Cardiac fibroblast (primary cell): ENCODE measurements around a stretch of chr11.

DNA sequence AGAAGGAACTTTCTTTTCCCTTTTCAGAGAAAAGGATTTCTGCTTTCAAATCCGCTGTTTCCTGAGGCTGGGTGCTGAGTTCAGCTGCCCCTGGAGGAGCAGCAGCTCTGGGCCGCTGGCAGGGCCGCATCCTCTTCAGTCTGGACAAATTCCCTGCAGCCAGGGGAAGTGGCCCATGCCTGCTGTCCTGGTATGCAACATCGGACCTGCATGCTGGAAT lies 133.3 kb downstream of the MYEOV start:
- RRBS = no CpG with 5 or more reads among the region's 4 CpGs

DNA sequence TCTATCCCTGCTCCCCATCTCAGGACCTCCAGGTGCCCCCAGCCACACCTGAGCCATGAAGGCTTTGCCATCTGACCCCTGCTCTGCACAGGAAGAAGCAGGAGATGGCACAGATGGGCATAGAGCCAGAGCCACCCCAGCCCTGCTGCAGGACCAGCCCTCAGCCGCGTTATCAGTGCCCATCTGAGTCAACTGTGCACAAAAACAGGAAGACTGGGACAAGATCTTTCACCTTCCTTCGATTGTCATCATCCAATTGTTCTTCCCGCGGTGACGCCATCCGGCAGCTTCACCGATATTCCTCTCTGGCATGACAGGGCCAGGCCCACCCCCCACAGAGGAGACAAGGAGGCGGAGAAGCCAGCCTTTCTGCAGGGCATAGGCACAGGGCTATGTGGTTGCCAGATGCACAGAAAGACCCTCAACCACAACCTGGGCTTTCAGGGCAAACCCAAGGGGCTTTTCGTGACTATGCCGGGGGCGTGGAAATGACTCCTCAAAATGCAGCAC lies 146.5 kb upstream of the CCND1 start:
- RRBS = no CpG with 5 or more reads among the region's 12 CpGs

GRCh38 chr11:69643777-69644099 lies 2.8 kb downstream of the CCND1 start:
- RRBS = no CpG with 5 or more reads among the region's 17 CpGs

DNA sequence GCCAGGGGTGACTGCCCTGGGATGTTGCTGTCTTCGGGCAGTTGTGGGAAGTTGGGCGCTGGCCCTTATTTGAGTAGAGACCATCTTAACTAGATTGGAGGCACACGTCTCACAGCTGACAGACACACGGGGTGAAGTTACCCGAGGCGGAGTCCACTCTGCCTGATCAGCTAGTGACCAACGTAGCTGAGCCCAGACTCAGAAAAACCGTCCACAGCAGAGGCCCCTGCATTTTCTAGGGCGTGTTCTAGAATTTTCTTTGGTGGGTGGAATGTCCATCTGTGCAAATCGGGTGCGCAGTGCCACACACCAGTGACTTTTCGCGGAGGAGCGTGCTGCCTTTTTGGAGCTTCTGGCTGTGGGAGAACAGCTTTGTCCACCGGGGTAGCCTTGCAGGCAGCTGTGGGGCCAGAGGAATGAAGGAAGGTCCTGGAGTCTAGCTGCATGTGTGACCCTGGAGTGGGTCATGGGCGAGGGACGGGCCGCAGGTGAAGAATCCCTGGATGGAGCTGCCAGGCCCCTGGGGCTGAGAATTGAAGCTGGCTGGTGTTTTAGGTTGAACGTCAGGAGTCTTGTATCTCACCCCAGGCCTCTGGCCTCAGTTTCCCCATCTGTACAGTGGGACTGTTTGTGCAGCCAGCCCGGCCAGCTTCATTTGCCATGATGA lies 8.5 kb downstream of the CCND1 start:
- RRBS = no CpG with 5 or more reads among the region's 20 CpGs

- RRBS = no CpG with 5 or more reads among the region's 11 CpGs
Measured at GRCh38 chr11:69921520-69921856, 102.3 kb upstream of the FGF3 start.

GRCh38 chr11:70040305-70041184 lies 37.6 kb upstream of the ANO1 start:
- RRBS = no CpG with 5 or more reads among the region's 14 CpGs

- RRBS = no CpG with 5 or more reads among the region's 2 CpGs
Measured at GRCh38 chr11:70050457-70050666, 27.8 kb upstream of the ANO1 start.

DNA sequence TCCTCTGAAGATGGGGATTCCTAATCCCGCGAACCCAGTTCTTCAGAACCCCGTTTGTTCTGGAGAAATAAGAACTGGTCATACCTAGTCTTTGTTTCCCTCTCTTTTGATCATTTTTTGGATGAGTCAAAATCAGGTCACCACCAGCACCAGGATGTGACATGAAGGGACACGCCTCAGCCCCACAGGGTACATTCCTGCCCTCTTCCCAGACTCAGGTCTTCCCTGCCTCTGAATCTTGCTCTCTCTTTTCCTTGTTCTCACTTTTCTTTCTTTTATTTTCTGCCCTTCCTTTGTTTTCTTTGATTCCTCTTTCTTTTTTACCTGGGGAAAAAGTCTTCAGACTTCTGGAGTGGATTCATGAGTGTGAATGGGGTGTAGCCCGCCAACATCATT lies 14.5 kb upstream of the ANO1 start:
- RRBS = no CpG with 5 or more reads among the region's 5 CpGs

- RRBS = 2% methylated on average over 42 of the region's 55 CpGs
Measured at GRCh38 chr11:70078716-70079206, 644 bp downstream of the ANO1 start.

- RRBS = no CpG with 5 or more reads among the region's 14 CpGs
Measured at GRCh38 chr11:70142027-70142713, 60.9 kb upstream of the FADD start.

GRCh38 chr11:70160864-70161421 lies 42.2 kb upstream of the FADD start:
- RRBS = no CpG with 5 or more reads among the region's 17 CpGs

DNA sequence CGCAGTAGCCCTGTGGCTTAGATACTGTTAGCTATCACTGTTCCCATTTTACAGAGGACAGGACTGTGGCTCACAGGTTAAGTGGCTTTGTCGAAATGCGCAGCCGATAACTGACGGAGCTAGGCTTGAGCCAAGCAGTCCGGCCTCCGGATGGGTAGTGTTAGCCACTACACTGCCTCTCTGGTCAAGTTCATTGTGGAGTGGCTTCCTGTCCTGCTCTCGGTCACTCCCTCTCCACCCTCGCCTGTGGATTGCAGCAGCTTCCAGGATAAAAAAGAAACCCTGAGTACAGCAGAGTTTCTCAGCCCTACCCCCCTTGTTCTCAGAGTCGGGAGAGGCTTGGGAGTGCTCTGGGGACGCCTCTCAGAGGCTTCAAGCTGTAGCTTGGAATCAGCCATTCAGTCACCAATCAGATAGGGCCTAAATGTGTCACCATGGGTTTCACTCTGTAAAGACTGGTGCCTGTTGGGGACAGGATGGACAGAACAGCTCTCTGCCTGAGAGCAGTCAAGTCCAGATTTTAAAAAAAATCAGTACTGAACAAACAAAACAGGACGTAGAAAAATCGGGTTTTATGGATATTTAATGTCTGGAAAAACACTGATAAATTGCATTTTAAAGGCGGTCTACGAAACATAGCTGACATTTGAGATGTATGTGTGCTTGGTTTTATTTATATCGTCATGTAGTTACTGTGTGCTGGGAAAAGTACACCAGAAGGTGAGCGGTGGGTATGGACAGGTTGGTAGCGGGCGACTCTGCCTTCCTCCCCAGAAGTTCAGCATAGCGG lies 1.3 kb downstream of the FADD start:
- RRBS = no CpG with 5 or more reads among the region's 20 CpGs

GRCh38 chr11:70321051-70321536 lies 50.6 kb downstream of the PPFIA1 start:
- RRBS = no CpG with 5 or more reads among the region's 5 CpGs

DNA sequence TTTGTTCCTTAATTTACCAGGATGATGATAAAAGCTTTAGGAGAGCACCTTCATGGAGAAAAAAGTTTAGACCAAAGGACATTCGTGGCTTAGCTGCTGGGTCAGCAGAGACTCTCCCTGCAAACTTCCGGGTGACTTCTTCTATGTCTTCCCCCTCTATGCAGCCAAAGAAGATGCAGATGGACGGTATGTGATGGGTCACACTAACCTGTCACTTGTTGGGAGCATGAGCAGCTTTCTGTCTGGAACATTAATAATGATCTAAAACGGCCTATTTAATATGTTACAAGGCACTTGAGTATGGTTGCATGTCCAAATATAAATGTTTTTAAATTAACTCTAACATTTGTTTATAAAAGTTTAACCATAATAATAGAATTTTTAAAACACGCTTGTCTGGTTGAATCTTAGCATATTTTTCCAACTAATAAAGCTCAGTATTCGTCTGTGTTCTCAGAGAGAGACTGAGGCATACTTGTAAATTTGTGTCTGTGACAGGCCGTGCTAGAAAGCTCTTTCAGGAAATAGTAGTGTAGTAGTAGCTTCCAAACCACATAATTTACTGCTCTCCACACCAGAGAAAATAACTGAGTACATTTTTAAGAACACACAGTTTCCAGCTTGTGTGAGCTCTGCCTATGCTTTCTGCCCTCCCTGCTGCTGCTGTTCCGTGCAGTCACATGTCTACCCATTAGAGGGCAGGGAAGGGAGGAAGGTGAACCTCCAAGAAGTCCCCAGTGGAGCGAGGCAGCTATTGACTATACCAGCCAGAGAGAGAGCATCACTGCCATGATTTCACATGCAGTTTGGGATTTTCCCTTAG lies 20.1 kb upstream of the CTTN start:
- RRBS = no CpG with 5 or more reads among the region's 9 CpGs

DNA sequence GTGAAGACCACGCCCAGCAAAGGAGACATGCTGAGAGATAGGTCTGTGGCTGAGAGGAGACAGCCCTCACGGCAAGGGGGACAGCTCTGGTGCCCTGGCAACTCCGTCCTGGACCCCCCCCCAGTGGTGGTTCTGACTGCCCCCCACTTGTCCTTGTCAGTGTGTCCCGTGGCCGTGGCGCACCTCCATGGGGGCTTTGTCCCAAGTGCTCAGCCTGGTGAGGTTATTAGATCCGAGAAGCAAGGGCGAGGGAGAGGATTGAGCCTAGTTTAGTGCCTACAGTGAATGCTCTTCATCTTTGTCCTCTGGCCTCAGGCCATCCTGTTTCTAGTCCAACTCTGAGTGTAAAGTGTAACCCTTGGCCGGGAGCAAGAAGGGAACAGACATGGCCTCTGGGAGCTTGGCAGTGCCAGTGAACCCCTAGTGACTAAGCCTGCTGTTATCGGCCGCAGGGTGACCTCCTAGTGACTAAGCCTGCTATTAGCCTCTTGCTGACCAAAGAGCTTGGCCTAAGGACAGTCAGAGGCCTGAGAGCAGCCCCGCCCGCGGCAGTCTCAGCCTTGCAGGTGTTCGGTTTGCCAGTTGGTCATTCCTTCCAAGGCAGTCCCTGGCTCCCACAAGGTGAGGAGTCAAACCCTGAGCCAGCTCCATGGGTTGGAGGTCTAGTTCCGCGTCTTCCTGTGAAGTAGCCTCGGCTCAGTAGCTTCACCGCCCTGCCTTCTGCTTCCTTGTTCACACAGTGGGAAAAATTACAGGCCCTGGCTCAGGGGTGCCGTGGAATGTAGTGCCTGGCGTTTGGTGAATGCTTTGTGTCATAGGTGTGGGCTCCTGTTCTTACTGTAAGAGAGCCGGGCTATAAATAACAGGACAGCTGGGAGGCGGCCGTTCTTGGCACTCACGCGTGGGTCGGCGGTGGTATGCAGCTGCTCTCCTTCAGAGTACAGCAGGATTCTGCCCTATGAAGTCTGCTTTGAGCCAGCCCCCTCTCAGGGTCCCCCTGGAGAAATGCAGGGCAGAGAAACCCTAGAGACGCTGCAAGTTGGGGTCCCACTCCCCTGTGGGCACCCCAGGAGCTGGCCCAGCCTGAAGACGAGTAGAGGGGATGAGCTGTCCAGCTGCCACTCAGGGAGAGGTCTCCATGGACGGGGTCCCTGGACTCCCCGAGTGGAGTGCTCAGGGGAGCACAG lies 83.9 kb downstream of the CTTN start:
- RRBS = no CpG with 5 or more reads among the region's 32 CpGs

DNA sequence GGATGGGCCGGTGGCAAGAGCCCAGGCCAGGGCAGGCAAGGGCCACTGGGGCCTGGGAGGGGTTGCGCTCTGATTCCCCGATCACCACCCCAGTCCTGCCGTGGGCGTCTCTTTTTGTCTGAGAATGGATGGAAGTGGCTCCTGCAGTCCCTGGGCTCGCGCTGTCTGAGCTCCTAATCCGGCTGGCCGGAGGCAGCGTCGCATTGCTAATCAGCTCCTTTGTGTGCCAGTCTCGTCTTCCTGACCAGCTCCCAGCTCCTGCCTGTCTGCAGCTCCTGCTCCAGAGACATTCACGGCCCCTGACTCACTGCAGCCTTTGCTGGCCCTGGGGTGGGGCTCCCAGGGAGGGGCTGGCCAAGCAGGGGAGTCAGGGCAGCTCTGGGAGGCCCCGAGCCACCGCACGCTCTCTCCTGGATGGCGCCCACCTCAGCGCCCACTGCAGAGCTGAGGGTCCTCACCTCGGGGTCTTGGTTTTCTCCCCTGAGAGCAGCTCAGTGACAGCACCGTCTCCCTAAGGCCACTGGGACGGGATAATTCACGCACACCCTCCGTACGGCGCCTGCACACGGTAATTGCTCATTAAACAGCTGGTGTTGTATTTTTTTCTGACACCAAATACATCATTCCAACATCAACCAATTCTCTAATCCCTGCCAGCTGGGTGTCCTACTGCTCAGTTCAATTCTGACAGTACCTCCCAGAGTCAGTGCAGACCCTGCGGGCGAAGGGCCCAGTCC lies 146.9 kb downstream of the CTTN start:
- RRBS = no CpG with 5 or more reads among the region's 28 CpGs

DNA sequence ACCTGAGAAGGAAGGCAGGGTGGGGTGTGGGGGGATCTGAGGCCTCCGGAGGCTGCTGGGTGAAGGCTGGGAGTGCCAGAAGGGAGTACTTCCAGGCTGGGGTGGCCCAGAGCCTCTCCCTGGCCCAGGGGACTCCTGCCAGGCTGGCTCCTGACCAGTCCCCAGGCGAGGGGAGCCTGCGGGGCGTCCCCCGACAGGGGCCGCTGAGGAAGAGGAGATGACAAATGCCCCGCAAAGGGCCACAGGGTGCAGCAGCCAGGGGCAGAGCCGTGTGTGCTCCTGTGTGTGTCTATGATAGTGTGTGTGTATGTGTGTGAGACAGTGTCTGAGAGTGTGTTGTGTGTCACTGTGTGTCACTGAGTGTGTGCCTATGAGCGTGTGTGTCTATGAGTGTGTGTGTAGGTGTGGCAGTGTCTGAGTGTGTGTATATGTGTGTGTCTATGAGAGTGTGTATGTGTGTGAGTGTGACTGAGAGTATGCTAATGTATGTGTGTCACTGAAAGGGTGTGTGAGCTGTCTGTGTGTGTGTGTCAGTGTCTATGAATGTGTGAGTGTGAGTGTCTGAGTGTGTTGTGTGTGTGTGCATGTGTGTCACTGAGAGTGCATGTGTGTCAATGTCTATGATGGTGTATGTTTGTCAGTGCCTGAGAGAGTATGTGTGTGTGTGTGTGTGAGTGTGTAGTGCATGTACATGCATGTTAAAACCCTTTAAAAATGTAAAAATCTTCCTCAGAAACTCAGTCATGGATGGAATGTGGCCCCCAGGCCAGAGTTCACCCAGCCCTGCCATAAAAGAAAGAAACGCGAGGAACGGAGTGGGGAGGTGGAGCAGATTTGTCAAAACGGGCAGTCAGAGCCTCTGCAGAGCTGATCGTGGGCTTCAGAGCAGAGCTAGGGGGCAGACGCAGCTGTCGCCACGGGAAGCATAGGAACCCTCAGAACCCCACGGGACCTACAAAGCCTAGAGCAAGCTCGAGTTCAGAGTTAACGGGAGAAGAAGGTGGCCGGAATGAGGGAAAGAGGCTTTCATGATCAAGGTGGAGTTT lies 218.6 kb downstream of the CTTN start:
- RRBS = no CpG with 5 or more reads among the region's 21 CpGs

DNA sequence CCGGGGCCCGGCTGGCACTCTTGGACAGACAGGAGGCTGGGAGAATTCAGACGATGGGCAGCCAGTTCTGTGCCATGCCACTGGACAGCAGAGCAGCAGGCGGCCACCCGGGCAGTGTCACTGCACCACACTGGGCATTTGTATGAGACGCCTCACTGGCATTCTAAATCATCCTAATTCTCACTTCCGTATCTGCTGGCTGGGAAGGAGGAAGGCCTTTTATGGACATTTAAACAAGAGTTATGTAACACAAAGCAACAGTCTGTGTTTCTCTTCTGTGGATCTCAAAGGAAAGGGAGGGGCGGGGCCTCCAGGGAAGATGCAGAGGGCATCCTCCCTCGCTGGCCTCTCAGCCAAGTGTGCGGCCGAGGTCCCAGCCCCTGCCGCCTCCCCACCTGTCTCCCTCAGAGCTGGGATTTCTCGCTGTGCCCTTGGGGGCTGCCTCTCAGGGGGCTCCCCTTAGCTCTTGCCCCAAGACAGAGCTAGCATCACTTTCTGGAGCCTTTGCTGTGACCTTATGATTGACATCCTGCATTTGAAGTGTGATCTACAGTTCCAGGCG lies 350.2 kb downstream of the SHANK2 start:
- RRBS = no CpG with 5 or more reads among the region's 14 CpGs

DNA sequence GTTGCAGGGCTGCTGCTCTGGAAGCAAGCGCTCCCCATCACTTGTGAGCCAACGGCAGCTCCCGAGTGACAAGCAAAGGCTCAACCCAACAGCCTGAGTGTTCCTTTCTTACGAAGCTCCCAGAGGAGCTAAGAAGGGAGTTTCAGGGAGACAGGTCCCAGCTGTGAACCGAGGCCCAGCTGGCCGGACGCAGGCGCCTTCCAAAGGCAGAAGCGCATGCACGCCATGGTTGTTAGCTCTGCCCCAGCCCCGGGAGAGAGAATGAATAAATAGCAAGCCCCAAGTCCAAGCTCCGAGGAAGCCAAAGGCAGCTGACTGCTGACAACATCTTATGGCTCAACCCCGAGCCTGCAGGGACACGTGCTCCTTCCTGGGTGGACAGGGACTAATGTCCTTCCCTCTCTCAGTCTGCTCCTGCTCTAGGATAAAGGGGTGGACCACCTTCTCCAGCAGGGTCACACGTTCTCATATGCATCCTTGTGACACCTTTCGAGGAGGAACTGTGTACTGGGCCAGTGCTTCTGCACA lies 30.0 kb downstream of the SHANK2 start:
- RRBS = 20% methylated on average over 6 of the region's 16 CpGs

DNA sequence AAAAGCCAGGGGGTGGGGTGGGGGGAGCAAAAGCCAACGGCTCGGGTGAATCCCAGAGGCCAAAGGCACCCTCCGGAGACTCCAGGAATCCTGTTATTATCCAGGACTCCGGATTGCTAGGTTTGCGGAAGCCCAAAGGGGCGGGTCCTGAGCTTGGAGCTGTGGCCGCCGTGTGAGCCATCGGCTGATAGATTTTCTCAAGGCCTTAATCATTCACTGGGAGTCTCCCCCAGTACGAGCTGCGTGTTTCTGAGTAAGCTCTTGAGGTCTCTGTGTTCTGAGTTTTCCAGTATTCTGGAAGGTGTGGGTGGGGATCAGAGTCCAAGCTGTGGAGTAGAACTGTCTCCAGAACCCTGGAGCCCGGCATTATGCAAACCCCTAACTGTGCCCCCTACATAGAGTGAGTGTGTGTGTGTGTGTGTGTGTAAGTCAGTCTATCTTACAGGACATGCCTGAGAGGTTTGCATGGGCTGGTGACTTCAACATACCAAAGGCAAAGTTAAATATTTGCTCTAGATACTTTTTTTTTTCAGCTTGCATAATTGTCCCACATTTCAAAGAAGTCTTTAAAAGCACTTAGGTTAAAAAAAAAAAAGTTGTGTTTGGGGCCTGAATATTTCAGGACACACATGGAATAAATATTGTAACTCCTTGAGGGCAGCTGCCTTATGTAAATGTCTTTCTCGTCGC lies 905 bp upstream of the SHANK2 start:
- RRBS = 0% methylated on average over 1 of the region's 14 CpGs